Sciatic nerve (tissue), 1 donor: ENCODE data around the genes ZBTB26 and GPR21.

GRCh38 chr9:122930972-122931859, at the start of gene ZBTB26:
Gene ZBTB26, minus strand, starts transcription at chr9:122931512.
- PRO-cap = bidirectional peak, plus-strand start at chr9:122931714, minus-strand start at chr9:122931506

DNA sequence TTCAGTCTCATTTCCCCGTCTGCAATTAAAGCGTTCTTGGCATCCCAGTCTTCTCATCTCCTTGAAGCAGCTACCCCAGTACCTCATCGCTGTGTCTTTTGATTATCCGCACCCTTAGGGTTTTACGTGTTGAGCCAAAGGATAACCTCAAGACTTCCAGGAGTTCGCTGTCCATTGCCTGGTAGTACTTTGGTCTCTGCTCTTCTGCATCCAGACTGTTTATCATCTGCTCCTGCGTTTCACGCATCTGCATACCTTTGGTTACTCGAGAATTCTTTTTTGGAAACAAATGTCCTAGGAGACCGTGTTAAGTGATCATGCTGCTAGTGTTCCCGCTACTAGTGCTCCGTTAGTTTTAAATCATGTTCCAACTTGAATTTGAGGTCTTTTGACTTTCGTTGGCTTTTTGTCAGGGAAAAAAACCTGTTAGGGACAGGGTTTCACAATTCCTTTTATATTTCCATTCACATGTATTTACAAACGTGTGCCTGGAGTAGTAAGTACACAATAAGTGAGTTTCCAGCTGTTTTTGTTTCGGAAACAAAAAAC, 874 bp downstream of the RABGAP1 start:
- PRO-cap = no peak

- PRO-cap = unidirectional peak, plus-strand start at chr9:123033650
Measured at GRCh38 chr9:123033306-123033906, at the start of gene GPR21. Gene GPR21, plus strand, starts transcription at chr9:123033667.

DNA sequence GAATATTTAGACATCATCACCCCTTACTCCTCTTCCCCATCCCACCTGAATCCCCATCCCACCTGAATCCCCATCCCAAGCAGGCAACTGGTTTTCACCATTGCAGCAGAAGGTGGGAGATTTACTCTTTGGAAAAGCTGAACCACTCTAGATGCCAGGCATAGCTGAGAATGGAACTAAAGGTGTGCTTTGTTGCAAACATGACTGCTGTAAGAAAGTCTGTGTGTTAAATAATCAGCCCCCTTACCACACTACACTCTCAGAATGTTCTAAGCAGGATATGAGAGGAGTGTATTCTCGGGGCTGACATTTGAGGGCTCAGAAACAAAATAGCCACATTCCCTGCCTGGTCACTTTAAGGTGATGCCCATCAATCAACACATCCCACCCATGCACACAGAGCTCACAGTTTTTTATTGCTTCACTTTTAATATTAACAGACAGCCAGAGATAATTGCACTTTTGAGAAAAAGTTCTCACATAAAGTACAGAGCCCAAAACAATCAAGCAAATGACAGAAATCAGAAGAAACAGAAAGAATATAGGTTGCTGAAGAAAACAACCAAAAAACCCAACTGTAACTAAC, 8.5 kb downstream of the GPR21 start:
- PRO-cap = no peak

DNA sequence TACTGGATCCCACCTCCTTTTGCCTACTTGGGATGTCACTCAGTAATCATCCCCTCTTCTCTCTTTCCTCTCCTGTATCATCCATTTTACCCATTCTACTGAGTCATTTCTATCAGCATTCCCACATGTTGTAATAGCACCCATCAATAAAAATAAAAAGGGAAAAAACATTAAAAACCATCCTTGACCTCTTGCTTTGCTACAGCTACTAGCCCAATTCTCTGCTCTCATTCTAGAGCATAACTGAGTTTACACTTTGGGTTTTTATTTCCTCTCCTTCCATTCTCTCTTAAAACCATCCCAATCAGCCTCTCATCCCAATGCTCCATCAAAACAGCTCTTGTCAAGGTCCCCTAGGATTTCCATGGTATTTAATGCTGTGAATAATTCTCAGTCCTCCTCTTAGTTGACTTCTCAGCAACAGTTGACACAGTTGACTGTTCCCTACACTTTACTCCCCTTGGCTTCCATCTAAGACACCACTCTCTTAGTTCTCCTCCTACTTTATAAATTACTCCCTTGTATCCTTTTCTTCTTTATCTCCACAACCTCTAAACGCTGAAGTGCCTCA, 74.0 kb downstream of the STRBP start:
- PRO-cap = no peak

GRCh38 chr9:123266444-123267615, 1.6 kb downstream of the STRBP start:
- PRO-cap = no peak

- PRO-cap = no peak
Measured at GRCh38 chr9:123326461-123327058, 29.4 kb upstream of the CRB2 start.

DNA sequence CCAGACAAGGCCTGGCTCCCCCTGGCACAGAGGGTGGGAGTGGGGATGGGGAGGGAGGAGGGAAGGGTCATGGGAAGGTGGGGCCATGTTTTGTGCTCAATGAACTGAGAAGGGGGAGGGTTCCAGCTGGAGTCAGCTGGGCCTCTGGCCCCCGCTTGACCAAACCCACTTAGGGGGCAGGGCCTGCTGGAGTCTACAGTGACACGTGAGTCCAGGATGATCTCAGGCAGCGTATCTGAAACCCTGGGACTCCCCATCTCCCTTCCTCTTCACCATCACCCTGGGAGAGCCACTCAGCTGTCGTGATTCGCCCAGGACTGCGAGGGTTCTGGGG, 8.5 kb downstream of the CRB2 start:
- PRO-cap = no peak

DNA sequence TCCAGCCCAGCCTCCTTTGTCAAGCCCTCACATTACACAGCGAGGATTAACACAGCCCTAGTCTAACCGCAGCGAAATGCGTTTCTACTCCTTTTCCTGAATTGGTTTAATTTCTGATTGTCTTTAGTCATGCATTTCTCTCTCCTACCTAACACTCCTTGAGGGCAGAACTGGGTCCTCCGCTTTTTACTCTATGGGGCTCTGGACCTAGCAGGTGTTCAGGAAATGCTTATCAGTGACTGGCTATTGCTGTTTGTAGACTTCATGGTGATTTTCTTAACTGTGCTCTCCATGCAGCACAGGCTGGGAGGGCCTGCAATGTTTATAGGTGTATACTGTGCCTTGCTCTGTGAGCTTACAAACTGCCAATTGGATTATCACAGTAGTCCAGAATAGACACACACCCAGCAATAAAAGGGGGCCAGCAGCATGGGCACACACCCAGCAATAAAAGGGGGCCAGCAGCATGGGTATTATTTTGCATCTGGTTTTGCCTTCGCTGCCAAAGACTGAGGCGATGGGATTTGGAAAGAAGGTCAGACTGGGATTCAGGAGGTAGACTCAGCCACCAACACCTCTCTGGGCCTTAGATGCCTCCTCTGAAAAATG, 99.9 kb downstream of the CRB2 start:
- PRO-cap = no peak

DNA sequence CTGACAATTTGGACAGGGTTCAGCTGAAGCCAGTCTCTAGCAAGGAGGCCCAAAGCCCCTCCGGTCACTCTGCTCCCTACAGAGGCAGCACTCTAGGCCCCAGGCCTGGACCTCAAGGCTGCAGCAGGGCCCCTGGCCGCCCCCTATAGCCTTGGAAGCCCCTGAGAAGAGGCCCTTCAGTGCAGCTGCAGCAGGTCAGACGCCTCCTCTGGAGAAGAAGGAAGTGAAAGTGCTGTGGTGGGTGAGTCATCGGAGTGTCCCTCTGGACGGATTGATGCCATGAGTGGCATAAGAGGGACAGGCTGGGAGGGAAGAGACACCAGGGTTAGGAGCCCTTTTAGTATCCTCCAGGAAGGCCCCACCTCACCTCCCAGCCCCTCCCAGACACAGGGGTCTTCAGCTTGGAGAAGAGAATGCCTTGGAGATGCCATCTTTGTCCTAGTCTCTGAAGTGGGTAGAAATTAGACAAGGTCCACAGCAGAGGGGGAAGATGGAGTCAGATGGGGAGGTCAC, 39.0 kb upstream of the NEK6 start:
- PRO-cap = bidirectional peak, plus-strand start at position 289 of the sequence, minus-strand start at position 210 of the sequence

DNA sequence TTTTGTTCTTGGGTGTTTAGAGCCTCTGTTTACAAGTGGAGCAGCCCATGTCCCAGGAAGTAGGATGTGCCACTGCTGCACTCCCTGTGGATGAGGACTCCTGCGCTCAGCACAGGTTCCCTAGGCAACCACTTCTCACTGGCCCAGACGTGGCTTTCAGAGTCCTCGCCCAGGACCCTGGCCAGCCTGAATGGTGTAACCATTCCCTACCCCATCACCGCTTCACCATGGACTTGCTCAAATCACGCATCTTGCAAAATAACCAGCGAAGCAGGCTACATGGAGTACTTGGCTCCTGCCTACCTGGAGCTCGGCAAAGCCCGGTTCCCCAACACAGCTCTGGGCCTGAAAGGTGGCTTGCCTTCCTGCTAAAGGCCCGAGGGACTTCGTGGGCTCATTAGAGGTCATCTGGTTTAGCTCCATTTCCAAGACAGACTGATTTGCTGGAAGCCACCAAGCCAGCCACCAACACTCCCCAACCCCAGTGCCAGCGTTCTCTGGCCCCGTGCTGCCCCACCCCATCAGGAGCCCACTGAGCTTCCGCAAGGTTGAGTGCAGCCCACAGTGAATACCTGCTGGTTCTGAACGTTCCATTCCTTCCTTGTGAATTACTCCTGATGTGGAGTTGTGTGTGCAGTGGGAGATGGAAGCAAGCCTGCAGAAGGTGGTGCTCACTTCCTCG, 59.8 kb downstream of the PSMB7 start:
- PRO-cap = unidirectional peak, plus-strand start at position 436 of the sequence

DNA sequence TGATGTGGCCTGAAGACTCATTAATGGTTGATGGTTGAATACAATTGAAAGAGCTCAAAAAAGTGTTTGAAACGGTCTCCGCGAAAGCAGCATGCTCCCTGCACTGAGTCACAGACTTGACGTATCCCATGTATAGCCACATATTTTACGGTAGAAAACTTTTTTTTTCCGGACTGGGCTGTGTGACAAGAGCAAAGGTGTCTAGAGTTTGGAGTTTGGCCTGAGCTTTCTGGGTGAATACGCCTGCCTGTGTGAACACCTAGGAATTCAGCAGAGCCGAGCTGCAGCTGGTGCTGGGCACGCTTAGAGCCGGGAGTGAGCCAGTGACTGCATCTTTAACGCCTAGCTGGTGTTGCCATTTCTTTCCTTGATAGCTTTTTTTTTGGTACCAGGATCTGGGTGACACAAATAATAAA, 51.9 kb downstream of the PSMB7 start:
- PRO-cap = no peak

GRCh38 chr9:124453277-124454034, 3.2 kb downstream of the ADGRD2 start:
- PRO-cap = no peak

DNA sequence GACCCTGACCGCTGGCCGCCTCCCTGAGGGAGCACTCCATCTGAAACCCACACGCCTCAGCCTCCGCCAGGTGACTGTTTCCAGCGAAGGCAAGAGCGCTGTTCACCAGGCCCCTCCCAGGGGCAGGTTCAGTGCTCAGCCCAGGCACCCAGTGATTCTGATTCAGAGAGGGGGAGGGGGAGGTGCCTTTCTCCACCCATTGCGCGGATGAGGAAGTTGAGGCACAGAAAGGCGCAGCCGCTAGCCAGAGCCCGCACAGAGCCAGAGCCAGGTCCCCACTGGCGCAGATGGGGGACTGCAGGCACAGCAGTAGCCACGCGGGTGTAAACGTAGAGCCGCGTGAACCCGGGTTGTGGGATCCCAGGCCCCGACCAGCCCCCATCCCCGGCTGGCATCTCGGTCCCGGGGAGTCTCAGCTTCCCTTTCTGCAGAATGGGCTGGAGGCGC, 27.1 kb downstream of the ADGRD2 start:
- PRO-cap = no peak

GRCh38 chr9:124506383-124506952, 731 bp downstream of the NR5A1 start:
- PRO-cap = no peak

DNA sequence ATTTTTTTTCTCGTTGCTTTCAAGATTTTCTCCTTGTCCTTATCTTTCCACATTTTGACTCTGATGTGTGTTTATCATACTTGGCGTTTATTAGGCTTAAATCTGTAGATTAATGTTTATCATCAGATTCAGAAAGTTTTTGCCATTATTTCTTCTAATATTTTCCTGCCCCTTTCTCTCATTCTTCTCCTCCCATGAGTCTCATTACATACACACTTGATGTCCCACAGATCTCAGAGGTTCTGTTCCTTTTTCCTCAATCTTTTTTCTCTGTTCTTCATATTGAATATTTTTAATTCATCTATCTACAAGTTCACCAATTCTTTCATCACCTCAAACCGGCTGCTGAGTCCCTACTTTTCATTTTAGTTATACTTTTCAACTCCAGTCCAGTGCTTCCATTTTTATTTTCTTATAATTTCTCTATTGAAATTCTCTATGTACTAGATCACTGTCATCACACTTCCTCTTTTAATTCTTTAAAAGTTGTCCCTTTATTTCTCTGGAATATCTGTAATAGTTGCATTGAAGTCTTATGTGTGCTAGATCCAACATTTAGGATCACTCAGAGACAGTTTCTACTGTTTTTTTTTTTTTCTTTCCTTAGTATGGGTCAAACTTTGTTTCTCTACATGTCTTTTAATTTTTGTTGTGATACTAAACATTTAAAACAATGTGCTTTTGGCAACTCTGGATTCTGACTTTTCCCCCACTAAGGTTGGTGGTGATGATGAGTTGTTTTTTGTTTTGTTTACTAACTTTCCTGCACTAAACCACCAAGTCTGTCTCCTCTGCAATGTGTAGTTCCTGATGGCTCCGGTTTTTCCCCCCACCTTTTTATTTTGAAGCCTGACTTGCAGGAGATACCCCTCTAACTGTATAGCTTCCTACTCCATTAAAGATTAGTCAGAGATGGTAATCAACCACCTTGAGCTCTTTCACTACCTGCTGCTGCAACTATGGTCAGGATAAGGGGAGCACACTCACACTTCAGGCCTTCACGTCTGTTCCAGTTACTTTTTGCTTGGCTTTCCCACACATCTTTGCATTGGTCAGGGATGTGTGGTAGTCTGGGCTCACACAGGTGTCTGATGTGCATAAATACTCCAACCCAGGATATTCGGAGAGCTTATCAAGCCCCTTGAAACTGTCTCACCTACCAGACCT, 63.8 kb downstream of the NR6A1 start:
- PRO-cap = no peak

GRCh38 chr9:124711344-124712274, 59.5 kb downstream of the NR6A1 start:
- PRO-cap = no peak

DNA sequence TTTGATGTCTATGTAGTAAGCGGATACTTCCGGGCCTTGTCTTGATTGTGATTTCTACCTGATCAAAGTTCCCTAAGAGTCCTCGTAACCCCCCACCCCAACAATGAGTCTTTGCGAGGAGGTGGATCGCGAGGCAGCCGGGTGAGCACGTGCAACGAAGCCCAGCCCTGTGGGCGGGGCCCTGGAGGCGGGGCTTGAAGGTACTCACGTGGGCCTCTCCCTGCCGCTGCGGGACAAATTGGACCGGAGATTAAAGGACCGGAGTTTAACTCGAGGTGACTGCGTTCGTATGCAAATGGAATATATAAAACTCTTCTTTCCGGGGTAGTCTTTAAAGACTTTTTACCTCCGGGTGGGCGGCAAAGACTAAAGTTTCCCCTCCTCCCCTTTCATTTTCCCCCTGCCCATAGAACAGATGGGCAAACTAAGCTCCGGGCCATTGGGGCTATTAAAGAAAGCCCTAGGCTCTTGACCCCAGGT, 428 bp upstream of the NR6A1 start:
- PRO-cap = no peak

DNA sequence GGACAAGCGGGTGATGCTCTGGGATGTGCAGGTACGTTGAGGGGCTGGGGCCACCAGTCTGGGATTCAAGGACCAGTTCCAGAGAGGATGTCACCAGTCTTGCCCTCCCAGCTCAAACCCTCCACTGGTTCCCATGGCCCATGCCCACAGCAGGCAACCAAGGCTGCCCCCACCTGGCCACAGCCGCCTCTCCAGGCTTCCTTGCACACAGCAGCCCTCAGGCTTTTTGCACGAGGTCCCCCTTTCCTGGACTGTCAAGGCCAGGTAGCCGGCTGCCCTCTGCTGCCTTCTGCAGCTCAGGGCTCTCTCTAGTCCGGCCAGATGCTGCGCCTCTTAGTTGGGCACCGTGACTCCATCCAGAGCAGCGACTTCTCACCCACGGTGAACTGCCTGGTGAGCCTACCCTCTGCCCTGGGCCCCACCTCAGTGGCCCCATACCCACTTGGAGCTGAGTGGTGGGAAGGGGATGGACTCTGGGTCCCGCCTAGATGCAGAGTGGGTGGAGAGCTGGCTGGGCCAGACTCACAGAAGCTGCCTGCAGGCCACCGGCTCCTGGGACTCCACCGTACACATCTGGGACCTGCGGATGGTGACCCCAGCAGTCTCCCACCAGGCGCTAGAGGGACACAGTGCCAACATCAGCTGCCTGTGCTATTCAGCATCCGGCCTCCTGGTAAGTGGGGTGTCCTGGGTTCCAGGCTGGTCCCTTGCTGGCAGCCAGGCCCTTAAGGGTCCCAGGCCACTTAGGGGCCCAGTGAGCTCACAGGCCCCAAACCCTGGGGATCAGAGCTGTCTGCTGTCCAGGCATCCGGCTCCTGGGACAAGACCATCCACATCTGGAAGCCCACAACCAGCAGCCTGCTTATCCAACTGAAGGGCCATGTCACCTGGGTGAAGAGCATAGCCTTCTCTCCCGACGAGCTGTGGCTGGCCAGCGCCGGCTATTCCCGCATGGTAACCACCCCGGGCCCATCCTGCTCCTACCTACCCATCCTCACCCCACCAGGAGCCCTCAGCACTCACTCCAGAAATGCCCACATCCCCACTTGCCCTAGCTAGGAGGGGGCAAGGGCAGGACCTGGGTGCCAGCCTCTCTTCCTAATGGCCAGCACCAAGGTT, 3.0 kb downstream of the WDR38 start:
- PRO-cap = no peak

- PRO-cap = no peak
Measured at GRCh38 chr9:124877318-124878051, 15.6 kb downstream of the ARPC5L start.